ENCODE data around the genes RAB34 and TLCD1.

GRCh38 chr17:28470547-28471280 is 2.7 kb upstream of the SLC13A2 start:
- PRO-cap: no peak
- RAMPAGE, long total RNA: no peak

GRCh38 chr17:28500764-28501579 is 5.2 kb upstream of the FOXN1 start:
- PRO-cap: no peak
- RAMPAGE, long total RNA: no peak

DNA sequence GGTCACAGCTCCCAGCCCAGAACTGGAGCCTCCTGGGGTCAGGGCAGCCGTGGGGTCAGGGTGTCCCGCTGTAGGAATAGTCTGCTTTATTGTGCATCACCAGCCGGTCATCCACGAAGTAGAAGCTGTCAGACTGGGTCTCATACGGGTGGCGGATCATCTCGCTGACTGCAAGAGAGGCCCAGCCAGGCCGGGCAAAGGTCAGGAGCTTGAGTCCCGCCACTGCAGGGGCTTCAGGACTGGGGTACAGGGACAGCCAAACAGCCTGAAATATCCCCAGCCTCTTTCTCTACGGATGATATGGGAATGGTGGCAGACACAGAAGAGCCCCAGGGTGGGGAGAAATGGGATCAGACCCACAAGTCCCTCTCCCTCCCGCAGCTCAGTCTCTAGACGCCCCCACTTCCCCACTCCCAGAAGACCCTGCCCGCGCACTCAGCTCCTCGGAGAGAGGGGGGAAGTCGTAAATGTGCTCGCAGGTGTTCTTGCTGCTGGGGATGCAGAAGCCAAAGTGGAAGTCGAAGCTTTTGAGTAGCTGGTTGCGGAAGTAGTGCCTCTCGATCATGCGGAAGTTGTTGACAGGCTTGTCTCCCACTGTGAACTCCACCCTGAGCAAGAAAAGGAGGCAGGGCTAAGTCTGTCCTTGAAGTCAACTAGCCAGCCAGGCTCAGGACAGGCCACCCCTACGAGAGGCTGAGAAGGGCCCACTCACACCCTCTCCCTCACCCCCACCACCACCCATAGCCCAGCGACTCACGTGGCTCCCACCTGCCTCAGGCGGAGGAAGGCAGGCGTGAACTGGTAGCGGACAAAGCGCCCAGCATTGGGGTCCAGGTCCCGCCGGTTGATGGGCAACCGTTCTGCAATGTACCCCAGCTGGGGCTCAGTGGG is 4.9 kb downstream of the UNC119 start:
- PRO-cap: no peak
- RAMPAGE, long total RNA: no peak

DNA sequence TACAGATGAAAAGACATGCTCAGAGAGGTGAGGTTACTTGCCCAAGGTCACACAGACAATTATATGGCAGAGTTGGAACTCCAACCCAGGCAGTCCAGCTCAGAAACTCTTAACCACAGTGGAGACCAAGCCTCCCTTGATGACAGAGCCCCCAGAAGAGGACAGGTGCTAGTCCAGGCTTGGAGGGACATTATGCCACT is 950 bp downstream of the UNC119 start:
- PRO-cap: no peak
- RAMPAGE, long total RNA: no peak

- PRO-cap: no peak
- RAMPAGE, long total RNA: no peak
Measured at GRCh38 chr17:28572102-28572659, 857 bp upstream of the PIGS start.

DNA sequence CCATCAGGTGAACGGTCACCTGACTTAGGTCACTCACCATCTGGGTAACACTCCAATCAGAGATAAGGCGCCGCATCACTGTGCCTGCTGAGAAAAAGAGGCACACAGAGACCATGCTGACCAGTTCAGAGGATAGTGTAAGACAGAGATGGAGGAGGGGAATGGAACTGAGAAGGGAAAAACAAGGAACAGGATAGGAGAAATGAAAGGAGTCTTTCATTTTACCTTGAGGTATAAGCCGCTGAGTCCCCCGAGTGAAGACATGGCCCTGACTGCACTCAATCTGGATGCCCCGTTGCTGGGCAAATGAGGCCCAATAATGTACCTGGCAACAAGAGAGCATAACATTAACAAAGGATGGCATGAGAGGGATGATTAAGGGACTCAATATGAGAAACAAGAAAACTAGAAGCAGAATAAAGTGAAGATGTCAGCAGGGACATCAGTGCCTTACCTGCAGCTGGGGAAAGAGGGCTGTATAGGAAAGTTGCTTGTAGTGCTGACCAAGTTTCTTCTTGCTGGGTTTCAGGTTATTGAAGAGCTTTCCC is 13.3 kb downstream of the BLTP2 start:
- PRO-cap: no peak
- RAMPAGE, long total RNA: no peak

DNA sequence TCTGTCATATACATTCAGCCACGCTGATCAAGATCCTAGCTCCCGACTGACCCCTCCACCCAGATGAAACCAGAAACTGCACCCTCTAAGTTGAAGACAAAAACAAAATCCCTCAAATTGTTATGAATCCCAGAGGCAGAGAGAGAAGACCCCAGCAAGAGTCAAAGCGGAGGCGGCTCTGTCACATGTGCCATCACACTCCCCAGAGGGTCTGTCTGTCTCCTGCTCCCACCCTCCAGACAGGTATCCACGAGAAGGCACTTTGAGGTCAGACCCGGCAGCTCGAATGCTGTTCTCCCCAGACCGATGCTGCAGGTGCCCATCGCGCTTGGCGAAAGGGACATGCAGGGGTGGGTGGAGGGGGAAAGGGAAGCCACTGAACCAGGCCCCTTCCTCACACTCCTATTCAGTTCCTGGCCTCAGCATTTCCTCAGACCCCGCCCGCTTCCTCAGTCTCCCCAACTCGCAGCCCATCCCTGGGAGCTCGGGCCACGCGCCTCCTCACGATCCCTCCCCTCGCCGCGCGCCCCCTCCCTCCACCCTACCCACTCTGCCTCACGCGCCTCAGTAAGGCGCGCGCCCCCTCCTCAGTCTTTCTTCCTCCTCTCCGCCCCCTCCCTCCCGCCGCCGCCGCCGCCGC is 511 bp downstream of the BLTP2 start:
- PRO-cap: no peak
- RAMPAGE, long total RNA: no peak

GRCh38 chr17:28645253-28645828 is 383 bp upstream of the BLTP2 start:
- PRO-cap: bidirectional peak, plus-strand start at chr17:28645312, minus-strand start at chr17:28645156
- RAMPAGE, long total RNA: no peak

DNA sequence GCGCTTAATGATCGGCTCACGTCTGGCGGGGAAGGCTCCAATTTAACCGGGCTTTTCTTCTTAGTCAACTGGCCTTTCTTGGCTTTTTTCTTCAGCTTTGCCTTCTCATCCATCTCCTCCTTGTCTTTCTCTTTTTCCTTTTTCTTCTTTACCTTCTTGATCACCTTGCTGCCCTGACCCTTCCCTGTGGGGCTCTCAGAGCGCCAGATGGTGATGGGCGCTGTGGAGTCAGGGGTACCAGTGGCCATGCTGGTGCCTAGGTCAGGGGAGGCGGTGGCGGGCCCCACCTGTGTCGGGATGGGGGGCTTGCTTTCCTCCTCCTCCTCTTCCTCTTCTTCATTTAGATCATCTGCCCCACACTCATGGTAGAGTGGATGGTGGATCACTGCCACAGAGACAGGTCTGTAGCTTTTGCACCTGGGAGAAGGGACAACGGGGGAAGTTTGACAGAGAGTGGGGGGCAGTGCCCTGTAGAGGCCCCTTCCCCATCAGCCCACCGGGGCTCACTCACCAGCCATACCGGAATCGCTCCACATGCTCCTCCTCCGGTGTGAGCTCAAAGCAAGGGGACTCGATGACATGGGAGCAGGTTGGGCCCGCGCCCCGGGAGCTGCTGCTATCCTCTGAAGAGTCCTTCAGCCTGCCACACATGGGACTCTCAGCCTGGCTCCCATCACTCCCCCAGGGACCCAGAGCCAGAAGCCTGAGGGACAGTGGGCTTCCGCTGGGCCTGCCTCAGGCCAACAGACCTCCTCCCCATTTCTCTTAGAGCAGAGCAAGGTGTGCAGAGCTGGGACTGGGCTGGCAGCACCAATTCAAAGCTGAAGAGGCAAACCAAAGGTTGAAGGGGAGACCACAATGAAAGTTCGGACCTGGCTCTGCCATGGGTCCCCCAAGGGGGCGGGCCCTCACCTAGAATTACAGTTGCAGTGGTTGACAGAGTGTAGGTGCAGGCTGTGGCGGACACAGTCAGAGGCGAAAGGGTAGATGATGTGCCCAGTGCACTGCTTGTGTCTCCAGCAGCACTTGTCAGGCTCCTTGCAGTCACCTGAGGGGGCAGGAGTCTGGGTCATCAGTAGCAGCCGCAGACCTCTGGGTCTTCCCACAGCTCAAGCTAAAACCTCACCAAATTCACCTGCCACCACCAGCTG is 7.5 kb downstream of the PROCA1 start:
- PRO-cap: no peak
- RAMPAGE, long total RNA: no peak

DNA sequence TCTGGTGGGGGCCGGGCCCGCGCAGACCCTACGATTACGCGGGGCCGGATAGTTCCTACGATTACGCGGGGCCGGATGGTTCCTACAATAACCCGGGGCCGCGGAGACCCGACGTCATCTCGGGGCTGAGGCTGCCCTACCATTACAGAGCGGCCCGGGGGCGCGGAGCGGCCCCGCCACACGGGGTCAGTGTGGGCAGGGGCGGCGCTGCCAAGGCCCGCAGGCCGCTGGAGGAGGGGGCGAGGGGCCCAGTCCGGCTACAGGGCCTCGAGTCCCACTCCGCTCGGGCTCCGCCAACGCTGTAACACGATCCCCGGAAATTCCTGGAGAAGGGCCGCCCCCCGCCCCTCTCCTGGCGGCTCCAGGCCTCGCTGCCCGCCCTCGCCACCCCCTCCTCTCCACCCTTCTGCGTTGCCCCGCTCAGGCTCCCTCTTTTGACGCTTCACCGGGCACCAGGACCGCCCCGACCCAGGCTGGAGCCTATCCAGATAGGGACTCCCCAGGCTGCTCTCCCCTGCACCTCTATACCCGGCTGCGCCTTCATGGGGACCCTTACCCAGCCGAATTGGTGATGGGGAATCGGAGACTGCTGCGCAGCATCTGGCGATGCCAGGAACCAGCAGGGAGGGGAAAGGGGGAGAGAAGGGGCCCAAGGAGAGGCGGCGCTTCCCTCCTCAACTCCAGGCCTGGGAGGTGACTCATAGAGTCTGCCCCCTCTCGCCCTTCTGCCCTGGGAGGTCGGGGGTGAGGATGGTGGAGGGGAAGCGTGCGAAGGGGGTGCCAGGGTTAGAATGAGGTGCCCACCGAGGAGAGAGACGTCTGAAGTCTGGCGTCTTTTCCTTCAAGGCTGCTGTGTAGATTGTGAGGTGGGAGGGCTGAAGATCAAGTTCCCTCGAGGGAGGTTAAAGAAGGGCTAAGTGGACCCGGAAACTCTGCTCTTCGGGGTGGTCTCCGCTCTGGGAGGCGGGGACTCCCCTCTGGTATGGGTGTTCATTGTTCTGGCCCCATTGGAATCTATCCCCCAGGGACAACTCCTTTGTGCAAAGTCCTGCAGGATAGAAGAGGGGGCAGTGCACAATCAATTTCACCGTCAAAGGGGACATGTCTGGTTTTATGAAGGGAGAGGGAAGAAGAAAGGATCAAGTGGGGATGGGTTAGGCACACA is at the start of gene RAB34:
Gene RAB34, minus strand, starts transcription at position 303 of the 1,165 bp plus-strand sequence.
- PRO-cap: bidirectional peak, plus-strand start at position 437 of the sequence, minus-strand start at position 303 of the sequence; bidirectional peak, plus-strand start at position 727 of the sequence, minus-strand start at position 618 of the sequence
- RAMPAGE, long total RNA: no peak

- PRO-cap: no peak
- RAMPAGE, long total RNA: no peak
Measured at GRCh38 chr17:28724485-28724879, 1.6 kb downstream of the TLCD1 start.

DNA sequence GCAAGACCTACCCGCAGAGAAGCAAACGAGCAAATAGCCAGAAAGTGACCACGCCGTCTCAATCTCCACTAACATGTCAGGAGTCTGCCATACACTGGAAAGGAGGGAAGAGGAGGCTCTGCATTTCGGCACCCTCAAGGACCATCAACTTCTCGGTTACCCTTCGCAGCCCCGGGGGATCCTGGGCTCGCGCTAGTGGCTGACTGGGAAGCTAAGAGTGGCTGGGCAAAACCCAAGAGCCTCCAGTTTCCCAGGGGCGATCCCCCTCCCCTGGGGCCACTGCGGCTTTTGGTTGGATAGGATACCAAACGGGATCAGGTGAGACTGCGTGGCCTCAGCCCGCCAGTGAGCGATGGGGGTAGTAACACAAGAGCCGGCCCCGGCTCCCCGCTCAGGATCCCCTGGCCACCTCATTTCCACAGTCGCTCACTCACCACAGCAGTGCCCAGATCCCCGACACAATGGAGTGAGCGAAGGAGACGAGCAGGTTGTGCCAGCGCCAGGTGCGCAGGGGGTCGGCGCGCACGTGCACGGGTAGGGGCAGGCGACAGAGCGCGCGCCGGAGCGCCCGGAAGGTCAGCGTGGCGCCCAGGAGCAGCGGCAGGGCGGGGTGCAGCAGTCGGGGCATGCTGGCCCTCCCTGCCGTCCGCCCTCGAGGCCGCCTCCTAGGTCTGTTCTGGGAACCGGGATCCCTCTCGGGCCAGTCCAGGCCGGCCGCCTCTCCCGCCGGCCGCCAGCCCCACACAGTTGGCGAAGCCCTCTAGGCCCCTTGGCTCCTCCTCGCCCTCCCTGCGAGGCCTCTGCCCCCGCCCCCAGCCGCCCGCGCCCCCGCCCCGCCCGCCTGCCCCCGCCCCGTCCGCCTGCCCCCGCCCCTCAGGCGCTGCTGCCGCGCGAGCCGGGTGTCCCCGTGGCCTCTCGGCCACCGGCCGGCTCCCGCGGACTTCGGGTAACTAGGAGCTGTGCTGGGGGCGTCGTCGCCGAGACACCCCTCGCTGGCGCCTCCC is at the start of gene TLCD1:
Gene TLCD1, minus strand, starts transcription at position 764 of the 1,004 bp plus-strand sequence.
- PRO-cap: bidirectional peak, plus-strand start at position 880 of the sequence, minus-strand start at position 791 of the sequence
- RAMPAGE, long total RNA: no peak

DNA sequence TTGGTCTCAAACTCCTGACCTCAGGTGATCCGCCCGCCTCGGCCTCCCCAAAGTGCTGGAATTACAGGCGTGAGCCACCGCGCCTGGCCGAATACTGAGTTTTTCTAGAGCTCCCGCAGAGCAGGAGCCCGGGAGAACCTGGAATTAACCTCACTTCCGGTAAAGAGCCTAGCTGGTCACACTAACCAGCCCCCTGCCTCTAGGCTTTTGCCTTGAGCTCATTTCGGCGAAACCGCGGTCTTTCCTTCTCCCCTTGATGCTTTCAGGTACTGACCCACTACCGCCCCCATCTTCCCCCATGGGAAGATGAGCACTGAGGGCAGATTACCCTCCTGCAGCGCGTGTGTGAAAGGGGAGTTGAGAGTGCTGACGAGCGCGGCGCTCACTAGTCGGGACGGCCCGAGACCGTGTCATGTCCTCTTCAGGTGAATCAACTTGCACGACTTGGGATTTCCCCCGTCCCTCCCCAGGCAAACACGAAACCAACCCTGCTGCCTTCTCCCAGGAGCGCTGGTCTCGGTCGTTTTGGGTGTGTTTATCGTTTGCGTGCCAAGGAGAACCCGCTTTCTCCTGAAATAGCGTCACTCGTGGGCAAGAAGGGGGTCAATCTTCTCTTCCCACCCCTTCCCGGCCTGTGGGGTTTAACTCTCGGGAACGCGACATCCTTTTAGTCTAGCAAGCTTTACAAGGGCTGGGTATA is 606 bp upstream of the NEK8 start:
- PRO-cap: unidirectional peak, minus-strand start at position 401 of the sequence
- RAMPAGE, long total RNA: no peak

DNA sequence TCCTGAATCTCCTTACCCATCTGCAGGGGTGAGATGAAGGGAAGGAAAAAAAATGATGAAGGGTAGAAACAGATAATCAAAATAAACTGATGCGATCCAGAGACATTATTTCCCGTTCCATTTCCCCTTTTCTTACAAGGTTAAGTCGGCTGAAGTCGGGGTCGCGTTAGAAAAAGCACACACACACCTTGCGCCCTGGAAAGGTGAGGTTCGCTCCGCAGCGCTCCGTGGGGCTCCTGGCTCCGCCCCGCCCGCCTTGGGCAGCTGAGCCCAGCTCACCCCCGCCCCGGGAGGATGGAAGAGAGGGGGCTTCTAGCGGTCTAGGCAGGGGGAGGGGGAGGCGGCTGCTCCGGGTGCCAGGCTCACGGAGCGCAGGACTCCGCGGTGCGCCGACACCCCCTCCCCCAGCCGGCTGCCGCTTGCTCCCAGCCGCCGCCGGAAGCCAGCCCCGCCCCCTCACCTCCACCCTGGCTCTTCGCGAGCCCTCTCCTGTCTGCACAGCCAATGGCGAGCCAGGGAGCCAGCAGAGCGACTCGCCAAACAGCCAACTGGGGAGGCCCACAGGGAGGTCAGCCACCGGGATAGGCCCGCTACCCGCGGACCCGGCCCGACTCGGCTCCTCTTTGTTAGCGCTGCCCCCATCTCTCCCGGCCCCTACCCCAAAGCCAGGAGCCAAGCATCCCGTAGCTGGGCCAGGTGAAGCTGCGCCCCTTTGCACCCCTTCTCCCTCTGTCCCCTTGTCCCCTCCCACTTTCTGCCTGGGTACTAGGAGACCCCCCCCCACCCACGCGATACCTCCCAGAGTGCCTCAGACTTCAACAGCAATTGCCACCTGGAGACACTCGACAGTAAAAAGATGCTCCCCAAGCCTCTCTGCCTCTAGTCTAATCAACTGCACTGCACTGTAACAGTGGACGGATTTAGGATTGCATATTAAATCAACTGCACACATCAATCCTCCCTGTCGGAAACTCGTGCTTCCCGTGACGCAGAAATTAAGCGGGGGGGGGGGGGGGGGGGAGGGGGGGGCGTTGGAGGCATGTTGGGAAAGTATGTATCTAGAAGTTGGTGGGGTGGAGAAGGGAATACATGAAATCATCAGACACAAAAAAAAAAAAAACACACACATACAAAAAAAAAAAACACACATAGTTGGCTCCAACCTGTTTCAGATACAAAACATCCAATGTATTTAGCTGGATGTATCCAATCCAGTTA is 30.2 kb downstream of the FAM222B start:
- PRO-cap: bidirectional peak, plus-strand start at position 566 of the sequence, minus-strand start at position 414 of the sequence; bidirectional peak, plus-strand start at position 1,061 of the sequence, minus-strand start at position 909 of the sequence
- RAMPAGE, long total RNA: no peak

GRCh38 chr17:28861192-28862393 is 6.8 kb downstream of the ERAL1 start:
- PRO-cap: no peak
- RAMPAGE, long total RNA: no peak

GRCh38 chr17:28888448-28889344 is 8.8 kb downstream of the FLOT2 start:
- PRO-cap: no peak
- RAMPAGE, long total RNA: no peak

DNA sequence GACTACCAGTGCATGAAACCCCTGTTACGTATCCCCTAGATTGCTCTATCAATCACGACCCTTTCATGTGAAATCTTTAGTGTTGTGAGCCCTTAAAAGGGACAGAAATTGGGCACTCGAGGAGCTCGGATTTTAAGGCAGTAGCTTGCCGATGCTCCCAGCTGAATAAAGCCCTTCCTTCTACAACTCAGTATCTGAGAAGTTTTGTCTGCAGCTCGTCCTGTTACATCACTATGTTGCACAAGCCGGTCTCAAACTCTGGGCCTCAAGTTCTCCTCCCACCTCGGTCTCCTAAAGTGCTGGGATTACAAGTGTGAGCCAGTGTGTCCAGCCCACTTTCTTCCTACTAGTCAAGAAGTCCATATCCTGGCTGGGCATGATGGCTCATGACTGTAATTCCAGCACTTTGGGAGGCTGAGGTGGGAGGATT is 3.7 kb downstream of the FLOT2 start:
- PRO-cap: no peak
- RAMPAGE, long total RNA: no peak

DNA sequence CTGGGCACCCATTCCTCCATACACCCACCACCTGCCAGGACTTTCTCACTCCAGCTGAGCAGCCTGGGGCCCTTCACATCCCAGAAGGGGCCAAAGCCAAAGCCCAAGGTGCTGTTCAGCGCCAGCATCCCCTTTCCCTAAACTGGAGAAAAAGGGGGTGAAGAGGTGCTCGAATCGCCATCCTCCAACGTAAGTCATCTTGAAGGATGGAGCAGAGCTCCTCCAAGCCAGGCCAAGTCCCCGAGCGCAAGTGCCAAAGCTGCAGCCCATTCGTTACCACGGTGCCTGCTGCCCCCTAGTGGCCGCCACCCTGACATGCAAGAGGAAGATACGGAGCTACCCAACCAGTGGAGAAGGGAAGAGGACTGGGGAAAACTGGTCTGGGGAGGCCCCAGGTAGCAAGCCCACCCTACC is 63.2 kb downstream of the MYO18A start:
- PRO-cap: no peak
- RAMPAGE, long total RNA: no peak

DNA sequence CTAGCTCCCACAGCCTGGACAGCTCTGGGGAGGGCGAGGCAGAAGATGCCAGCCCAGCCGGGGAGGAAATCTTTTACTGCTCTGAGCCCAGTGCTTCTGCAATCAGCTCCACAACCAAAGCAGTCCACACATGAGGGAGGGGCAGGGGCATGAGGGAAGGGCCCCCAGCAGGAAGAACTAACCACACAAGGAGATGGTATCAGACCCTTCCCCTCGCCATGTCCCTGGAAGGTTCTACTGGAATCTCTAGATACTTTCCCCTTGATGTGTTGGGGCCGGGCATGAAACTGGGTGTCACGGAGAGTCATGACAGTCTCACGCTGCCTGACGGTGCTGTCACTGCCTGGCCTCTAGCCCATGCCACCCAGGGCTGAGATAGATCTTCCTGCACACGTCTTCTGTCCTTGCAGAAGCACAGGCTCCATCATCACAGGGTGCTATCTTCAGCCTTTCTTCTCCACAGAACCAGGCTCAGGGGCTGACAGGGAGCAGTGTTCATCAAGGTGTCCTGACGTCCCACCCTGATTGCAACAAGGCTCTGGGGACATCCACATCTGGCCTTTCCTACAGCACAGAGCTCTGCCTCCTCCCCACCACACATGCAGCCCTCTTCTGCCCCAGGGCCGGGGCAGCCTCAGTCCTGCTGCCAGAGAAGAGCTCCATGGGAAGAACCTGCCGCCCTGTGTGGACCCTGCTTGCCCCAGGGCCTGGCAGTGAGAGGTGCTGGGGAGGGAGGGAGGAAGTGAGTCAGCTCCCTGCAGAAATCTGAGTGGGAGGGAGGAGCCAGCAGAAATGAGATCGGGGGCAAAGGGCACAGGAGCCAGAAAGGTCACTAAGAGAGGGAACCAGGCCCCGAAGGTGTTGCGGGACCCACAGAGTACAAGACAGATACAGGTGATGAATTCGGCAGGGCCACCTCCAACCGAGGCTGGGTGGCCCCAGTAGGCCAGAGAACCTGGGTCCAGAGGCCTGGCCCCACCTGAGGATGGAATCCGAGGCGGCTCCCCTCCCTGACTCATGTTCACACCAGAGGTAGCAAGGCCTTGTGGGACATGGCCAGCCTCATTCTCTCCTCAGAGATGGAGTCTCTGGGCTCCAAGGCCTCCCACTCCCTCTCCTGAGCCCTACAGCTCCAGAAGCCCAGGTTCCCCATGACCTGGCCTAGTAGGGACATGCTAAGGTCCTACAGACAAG is 25.1 kb downstream of the MYO18A start:
- PRO-cap: bidirectional peak, plus-strand start at position 795 of the sequence, minus-strand start at position 715 of the sequence
- RAMPAGE, long total RNA: no peak

- PRO-cap: no peak
- RAMPAGE, long total RNA: no peak
Measured at GRCh38 chr17:29347787-29348024, 42.5 kb upstream of the TAOK1 start.